ENCODE data around the gene FERD3L.

GRCh38 chr7:17921038-17921876, 19.0 kb downstream of the SNX13 start:
- RRBS: no CpG with 5 or more reads among the region's 5 CpGs

GRCh38 chr7:17940914-17941200, 563 bp upstream of the SNX13 start:
- RRBS: no CpG with 5 or more reads among the region's 10 CpGs

- RRBS: no CpG with 5 or more reads among the region's 7 CpGs
Measured at GRCh38 chr7:18178032-18178830, 150.6 kb upstream of the PRPS1L1 start.

GRCh38 chr7:18520446-18520711, 24.8 kb downstream of the HDAC9 start:
- RRBS: no CpG with 5 or more reads among the region's 2 CpGs

DNA sequence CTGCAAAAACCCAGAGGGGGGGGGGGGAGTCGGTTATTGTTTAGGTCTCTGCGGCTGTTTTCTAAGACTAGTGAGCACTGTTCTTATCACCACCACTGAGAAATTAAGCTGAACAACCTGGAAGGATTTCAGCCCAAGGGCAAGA, 1.4 kb downstream of the TWIST1 start:
- RRBS: no CpG with 5 or more reads among the region's 2 CpGs

- RRBS: 39% methylated on average over 6 of the region's 19 CpGs
Measured at GRCh38 chr7:19145270-19145606, at the start of gene FERD3L. Gene FERD3L (minus strand): TSS chr7:19145421.

- RRBS: no CpG with 5 or more reads among the region's 4 CpGs
Measured at GRCh38 chr7:20152882-20153352, 64.3 kb downstream of the MACC1 start.

DNA sequence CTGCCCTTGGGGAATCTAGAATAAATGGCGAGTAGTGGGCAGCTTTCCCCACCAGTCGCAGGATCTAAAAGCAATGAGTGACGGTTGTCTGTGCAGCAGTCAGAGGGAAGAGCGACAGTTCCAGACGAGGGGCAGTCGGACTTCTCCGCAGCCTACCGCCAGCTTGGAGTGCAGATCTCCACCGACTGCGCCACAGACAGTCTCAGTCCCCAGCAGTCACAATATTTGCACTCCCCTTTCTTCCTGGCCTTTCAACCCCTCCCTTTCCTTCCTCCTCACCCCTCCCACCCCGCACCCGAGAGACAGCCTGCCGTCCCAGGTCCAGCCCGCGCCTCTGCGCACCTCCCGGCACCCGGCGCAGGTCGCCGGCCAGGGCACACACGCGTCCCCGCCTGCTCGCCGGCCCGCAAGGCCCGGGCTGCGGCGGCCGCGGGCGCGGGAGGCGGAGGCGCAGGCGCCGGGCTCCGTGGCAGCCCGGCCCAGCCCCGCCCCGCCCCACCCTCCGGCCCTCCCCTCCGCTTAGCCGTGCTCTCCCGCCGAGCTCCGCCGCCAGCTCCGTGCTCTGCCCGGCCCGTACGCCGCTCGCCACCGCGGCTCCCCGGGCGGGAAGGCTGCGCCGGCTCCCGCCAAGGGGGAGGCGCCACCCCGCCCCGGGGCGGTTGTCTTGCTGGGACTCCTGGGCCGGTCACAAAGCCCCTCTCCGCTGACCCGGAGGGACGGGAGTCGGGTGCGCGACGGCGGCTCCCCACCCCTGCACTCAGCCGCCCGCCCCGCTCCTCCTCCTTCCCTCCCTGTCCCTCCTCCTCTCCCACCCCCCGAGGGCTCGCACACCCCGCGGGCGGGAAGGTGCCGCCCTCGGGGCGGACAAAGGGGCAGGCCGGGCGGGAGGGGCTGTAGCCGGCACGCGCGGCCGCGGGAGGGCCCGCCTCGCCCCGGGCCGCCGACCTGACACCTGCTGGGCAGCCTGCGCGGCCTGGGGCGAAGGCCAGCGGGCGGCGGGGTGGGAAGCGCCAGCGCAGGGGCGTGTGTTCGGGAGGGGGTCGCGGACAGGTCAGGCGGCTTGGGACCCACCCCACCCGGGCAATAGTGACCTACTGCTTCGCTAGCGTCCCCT, 11.3 kb upstream of the SP8 start:
- RRBS: 4% methylated on average over 20 of the region's 115 CpGs

DNA sequence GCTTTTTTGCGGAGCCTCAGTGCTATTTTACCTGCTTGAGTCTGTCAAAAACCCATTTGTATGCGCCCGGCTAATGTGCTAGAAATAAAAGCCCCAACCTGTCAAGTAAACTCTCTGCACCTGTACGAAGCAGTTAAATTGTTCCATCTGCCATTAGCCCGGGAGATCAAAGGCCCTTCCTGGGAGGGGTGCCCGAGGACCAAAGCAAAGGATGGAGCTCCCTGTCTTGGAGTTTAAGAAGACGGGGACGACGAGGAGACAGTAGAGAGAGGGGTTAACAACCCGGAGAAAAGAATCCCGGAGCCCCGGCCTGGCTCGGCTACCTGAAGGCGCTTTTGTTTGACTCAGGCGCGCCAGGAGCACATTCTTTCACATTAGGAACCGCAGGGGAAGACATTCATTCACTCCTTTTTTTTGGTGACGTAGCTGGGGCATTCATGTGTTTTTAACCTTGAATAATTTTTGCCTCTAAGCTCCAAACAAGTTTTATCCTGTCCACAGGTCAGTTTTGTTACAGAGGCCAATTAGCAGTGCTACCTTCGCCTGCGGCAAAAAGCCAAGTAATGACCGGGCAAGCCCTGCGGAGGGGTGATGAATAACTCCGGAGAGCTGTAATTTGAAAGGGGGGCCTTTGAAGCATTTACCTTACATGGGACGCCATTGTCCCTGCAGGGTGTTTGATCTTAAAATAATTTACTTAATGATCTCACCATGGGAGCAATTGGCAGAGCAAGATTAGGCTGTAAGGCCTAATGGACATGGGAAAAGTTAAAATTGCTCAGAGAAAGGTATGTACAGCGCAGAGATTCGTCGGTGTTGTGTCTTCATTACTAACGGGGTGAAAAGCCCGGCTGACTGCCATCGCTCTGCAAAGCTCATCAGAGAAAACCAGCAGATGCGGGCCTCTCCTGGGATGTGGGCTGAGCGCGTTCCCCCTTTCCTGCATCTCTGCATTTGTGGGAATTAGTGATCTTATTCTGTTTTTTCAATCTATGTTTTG, 258.0 kb upstream of the SP4 start:
- RRBS: 6% methylated on average over 5 of the region's 33 CpGs

- RRBS: no CpG with 5 or more reads among the region's 20 CpGs
Measured at GRCh38 chr7:21898158-21899003, 47.3 kb downstream of the CDCA7L start.

DNA sequence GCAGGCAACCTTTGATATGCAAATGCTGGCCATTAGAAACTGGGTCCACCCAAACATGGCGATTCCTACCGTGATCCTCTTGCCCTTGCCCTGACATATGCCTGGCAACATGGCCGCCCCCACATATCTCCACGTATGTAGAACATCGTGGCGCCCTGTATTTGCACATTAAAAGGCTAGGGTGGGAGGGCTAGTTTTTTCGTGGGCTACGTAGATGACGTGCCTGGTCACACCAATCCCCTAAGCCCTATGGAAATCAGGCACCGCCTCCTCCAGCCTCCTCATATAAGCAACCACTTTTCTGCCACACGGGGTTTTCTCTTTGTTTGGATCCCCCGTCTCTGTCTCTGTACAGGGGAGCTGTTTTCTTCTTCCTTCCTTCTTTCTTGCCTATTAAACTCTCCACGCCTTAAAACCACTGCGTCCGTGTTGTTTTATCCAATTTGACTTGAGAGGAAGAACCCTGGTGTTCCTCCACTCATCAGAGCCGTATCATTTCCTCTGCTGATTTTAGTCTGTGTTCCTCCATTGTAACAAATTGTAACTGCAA, 151.1 kb upstream of the CDCA7L start:
- RRBS: no CpG with 5 or more reads among the region's 16 CpGs

DNA sequence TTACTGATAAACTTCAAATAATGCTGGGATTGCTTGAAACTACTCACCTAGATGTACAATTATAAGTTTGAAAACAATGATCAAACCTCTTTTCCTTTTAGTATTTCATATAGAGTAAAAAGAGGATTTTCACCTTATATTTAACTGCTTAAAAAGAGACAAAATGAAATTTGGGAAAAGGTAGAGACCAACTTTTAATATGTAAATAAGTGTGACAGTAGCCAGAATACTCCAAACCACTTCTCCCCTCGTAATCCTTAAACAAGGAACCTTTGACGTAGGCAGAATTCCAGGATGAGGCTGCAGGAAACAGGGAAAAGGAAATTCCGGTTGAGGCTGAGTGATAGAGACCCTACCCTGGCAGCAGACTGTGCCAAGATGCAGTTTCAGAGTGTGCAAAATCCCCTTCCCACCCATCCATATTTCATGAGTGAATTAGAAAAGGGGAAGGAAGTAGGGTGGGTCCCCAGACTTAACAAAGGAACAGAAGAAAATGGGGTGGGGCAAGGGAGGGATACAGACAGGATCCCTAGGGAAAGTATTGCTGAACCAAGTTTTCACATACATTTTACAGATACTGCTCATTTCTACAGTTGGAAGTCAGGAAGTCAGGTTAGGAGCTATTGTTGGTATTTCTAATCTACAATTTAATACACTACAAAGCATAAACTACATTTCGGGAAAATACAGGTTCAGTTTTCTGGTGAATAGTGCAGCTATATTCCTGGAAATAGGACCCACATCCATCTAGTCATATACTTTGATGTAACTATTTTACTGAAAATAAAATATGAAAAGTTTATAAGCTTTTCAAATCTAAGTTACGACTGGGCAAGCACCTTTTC, 142.9 kb downstream of the RAPGEF5 start:
- RRBS: no CpG with 5 or more reads among the region's 5 CpGs

DNA sequence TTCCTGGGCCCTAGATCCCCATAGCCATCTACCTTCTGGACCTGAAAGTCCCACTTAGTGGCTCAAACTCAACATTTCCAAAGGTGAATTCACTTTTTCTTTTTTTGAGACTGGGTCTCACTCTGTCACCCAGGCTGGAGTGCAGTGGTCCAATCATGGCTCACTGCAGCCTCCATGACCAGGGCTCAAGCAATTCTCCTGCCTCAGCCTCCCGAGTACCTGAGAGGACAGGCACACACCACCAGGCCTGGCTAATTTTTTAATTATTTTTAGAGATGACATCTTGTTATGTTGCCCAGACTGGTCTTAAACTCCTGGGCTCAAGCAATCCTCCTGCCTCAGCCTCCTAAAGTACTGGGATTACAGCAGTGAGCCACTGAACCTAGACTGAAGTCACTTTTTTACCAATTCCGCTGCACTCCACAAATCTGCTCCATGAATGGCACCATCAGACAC, 82.7 kb downstream of the RAPGEF5 start:
- RRBS: no CpG with 5 or more reads among the region's 2 CpGs

- RRBS: no CpG with 5 or more reads among the region's 7 CpGs
Measured at GRCh38 chr7:22274698-22275500, 82.1 kb downstream of the RAPGEF5 start.

DNA sequence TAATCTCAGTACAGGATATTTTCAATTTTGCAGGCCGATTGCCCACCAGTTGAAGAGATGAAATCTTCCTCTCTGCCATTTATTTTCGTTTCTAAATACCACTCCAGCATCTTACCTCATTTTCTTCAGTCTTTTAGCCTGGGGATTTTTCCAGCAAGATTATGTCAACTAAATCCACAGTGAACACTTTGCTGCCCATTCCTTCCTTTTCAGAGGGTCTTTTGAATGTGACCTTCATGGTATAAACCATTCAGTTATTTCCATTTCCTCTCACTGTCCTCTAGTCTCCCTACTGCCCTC, 69.1 kb downstream of the RAPGEF5 start:
- RRBS: no CpG with 5 or more reads among the region's 2 CpGs

GRCh38 chr7:22301944-22302269, 55.0 kb downstream of the RAPGEF5 start:
- RRBS: no CpG with 5 or more reads among the region's 6 CpGs

GRCh38 chr7:22345139-22345867, 11.7 kb downstream of the RAPGEF5 start:
- RRBS: no CpG with 5 or more reads among the region's 6 CpGs

GRCh38 chr7:22350684-22351219, 6.2 kb downstream of the RAPGEF5 start:
- RRBS: no CpG with 5 or more reads among the region's 1 CpG

DNA sequence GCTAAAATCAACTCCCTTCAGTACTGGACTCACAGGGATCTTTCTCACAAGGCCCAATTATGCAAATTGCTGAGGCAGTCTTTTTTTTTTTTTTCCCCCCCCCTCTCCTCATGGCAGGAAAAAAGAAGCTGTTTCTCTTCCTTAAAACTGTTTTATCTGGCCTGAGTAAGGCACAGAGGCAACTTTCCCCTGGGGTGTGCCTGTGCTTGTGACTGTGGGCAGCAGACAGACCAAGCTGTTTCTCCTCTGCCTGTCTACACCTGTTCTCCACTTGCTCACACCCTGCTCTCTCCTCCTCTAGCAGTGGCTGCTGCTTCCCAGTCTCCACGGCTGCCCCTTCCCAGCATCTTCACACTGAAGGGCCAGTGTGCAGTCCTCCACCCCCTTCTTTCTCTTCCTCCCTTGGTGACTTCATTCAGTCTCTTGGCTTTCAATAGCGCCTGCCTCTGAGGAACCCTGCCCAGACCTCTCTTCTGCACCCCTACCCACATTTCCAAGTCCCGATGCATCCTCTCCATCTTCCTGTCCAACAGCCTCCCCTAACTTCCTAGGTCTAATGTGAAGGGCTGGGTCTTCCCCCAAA, 65.5 kb upstream of the STEAP1B start:
- RRBS: no CpG with 5 or more reads among the region's 3 CpGs